ENCODE measurements around a stretch of chr1.

GRCh38 chr1:1462162-1463192, 9.1 kb upstream of the ATAD3B start:
- PRO-cap, 7 experiments: peak in 5 of 7 experiments; most common plus-strand start chr1:1462617 (in 1); most common minus-strand start chr1:1462605 (in 5)

- PRO-cap, 7 experiments: no peak in any of the 7 experiments
Measured at GRCh38 chr1:1470640-1470844, 1.0 kb upstream of the ATAD3B start.

GRCh38 chr1:1511305-1511626, 696 bp upstream of the ATAD3A start:
- PRO-cap, 7 experiments: no peak in any of the 7 experiments

DNA sequence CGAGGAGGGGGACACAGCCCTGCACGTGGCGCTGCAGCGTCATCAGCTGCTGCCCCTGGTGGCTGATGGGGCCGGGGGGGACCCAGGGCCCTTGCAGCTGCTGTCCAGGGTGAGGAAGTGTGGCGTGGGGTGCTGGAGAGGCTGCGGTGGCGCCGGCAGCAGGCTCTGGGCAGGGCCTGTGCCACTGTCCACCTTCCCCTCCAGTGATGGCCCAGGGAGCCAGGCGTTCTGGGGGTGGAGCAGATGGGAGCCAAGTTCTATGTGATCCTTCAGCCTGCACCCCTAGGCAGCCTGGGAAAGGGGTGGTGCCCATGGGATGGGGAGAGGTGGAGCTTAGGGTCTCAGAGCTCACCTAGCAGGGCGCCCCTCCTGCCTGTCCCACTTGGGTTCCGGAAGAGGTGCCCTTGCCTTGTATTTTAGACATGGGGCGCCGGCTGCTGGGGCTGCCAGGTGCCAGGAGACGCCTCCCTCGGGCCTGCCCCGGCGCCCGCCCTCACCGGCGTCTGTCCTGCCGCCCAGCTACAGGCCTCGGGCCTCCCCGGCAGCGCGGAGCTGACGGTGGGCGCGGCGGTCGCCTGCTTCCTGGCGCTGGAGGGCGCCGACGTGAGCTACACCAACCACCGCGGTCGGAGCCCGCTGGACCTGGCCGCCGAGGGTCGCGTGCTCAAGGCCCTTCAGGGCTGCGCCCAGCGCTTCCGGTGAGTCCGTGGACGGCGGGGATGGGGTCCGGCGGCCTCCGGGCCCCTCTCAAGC, 3.2 kb upstream of the MMP23B start:
- PRO-cap, 7 experiments: peak in 7 of 7 experiments; most common plus-strand start position 381 of the sequence (in 7)

- PRO-cap, 7 experiments: no peak in any of the 7 experiments
Measured at GRCh38 chr1:1753456-1754480, 24.5 kb downstream of the NADK start.

- PRO-cap, 7 experiments: no peak in any of the 7 experiments
Measured at GRCh38 chr1:1759660-1760282, 18.5 kb downstream of the NADK start.

GRCh38 chr1:1785096-1786502, 7.3 kb upstream of the NADK start:
- PRO-cap, 7 experiments: no peak in any of the 7 experiments

DNA sequence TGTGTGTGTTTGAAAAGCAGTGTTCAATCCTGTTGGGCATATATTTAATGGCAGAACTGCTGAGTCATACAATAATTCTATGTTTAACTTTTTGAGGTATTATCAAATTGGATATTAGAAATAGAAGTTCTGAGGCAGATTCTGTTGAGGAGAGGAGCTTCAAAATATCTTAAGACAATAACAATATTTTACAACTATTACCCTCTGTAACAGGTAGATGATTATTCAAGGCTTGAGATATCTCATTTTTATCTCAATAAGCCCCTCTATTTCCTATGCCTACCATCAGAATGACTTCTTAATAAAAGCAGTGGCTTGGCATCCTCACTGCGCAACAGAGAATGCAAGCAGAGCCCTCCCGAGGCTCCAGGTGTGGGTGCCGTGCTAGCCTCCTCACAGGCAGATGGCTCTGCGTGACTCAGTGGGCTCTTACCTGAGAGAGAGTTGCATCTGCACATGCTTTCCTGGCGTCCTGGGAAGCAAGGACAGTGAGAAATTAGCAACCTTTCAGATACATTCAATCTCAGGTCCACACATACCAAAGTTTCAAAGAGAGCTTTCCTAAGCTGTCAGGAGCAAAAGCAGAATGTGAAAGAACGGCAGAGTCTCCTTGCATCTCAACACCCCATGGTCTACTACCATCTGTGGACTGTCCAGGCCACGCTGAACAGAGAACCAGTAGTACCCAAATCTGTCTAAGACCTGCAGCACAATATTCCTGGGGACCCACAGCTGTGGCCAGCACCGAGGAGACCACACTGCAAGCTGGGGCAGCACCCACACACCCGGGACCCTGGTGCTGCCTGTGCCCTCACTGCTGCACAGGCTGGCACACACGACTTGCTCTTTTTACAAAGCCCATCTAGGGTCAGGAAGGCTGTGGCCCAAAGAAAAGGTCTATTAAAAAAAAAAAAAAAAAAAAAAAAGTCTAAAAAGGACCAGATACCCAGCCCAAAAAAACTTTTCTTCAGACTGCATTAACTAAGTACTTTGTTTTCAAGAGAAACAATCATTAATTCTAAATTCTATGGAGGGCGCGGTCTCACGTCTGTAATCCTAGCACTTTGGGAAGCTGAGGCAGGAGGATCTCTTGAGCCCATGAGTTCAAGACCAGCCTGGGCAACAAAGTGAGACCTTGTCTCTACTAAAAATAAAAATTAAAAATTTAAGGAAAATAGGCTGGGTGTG, 39.5 kb upstream of the NADK start:
- PRO-cap, 7 experiments: no peak in any of the 7 experiments

- PRO-cap, 7 experiments: no peak in any of the 7 experiments
Measured at GRCh38 chr1:1835882-1836654, 54.8 kb downstream of the GNB1 start.

DNA sequence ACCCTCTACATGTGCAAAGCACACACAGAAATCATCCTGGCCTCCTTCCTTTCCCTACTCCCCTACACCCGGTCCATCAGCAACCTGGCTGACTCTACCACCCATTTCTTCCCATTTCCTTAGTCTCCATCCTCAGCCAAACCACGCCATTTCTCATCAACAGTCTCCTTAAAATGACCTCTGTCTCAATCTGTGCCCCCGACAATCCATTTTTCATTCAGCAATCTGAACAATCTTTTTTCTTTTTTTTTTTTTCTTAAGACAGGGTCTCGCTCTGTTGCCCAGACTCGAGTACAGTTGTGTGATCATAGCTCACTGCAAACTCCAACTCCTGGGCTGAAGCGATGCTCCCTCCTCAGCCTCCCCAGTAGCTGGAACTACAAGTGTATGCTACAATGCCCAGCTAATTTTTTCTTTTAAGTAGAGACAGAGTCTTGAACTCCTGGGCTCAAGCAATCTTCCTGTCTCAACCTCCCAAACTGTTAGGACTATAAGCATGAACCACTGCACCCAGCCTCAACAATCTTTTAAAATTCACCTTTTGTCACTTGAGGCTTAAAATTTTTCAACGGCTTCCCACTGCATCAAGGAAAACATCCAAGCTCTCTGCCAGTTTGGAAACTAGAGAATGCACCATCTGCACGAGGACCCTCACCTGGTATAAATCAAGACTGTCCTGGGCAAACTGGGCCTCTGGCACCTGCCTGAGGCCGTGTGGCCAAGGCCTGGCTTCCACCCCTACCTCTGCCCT, 18.9 kb downstream of the GNB1 start:
- PRO-cap, 7 experiments: peak in 1 of 7 experiments; most common minus-strand start position 234 of the sequence (in 1)

DNA sequence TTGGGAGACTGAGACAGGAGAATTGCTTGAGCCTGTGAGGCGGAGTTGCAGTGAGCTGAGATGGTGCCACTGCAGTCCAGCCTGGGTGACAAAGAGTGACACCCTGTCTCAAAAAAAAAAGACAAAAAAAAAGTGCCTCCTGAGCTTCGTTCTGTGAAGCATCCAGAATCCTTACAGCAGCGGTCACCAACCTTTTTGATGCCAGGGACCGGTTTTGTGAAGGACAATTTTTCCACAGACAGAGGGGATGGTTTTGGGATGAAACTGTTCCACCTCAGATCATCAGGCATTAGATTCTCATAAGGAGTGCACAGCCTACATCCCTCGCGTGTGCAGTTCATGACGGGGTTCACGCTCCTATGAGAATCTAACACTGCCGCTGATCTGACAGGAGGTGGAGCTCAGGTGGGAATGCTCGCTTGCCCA, 16.2 kb downstream of the GNB1 start:
- PRO-cap, 7 experiments: peak in 1 of 7 experiments; most common minus-strand start position 185 of the sequence (in 1)

DNA sequence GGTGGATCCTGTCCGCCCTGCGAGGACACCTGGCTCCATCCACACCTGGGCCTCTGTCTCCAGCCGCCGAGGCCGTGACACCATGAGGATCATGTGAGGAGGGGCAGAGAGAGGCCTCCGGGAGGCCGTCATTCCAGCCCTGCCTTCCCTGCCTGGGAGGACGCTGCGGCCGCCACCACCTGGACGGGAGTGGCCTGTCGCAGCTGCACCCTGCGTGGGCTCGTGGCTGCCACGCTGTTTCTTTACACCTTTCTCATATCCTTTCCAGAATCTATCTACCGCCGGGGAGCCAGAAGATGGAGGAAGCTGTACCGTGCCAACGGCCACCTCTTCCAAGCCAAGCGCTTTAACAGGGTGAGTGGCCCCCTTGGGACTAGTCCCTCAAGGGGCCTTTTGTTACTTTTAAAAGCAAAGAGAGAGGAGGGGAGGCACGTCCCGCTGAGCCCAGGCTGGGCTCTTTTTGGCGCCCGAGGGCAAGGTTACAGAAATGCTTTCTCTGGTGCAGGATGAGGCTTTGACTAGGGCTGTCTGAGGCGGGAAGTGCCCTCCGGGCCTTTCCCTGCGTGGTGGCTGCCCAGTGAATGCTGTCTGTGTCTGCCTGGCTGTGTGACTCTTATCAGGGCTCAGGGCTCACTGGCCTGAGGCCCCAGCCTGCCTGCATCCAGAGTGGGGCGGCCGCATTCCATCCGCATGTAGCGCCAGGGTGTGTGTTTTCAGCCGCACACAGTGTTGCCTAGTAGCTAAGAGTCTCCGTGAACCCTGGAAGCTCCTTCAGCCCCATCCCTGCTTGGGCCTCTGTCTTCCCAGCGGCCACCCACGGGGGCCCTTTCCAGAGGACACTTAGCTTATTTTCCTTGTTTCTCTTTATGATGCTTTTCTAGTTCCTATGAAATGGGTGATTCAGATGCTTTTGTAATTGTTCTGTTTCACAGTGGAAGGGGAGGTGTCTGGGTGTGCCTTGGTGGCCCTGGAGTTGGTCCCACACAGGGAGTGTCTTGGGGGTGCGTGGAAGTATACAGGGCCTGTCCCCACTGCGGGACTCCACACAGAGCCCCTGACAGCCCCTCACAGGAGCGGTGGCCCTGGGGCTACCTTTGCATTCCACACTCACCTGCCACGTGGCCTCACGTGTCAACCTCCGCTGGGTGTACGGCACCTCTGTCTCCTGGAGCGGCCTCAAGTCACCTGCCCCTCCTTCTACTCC, 59.2 kb downstream of the FAAP20 start:
- PRO-cap, 7 experiments: no peak in any of the 7 experiments

- PRO-cap, 7 experiments: no peak in any of the 7 experiments
Measured at GRCh38 chr1:2139797-2140371, 54.7 kb downstream of the FAAP20 start.

GRCh38 chr1:2240272-2240920, 12.3 kb downstream of the SKI start:
- PRO-cap, 7 experiments: peak in 1 of 7 experiments; most common plus-strand start chr1:2240644 (in 1); most common minus-strand start chr1:2240407 (in 1)

DNA sequence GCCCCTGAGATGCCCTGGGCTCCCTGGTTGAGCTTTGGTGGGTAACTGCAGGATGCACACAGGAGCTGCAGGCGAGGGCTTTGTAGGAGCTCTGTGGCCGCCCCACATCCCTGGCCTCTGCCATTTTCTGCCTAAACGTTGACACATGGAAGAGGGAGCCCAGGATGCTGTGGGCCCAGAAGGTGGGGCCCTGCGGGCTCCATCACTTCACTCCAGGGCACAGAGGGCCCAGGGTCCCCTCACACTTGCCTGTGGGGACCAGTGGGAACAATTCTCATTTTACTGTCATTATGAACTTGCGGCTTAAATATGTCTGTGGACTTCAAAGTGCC, 12.8 kb downstream of the SKI start:
- PRO-cap, 7 experiments: peak in 2 of 7 experiments; most common plus-strand start position 138 of the sequence (in 2)

- PRO-cap, 7 experiments: peak in 5 of 7 experiments; most common plus-strand start chr1:2243310 (in 4); most common minus-strand start chr1:2243683 (in 1)
Measured at GRCh38 chr1:2242942-2243998, 15.2 kb downstream of the SKI start.

DNA sequence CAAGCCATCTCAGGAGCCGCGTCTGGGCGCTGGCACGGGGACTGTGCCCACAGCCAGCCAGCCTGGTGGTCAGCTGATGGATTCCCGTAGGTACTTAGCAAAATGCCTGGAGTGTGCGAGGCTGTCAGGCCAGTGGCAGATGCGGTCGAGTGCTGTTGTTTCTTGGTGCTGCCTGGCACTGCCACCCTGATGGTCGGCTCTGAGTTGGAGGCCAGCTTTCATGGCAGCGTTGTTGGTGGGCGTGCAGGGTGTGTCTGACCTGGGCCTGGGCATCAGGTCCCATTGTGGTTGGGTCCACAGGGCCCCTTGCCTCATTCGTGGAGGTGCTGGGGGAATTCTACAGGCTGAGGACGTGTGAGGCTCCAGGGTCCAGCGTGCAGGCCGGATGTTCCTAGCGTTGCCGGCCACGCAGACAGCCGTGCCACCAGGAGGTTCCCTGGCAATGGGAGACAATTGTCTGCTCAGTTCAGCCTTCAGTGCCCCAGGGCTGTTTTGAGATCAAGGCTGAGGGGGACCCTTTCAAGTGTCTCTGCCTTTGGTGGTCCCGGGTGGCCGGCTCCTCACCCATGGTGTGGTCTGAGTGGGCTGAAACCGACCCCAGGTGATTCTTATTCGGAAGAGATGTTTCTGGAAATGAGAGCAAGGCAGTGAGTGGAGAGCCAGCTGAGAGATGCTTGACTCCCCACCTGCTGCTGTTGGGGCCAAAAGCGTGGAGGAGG, 21.0 kb downstream of the SKI start:
- PRO-cap, 7 experiments: peak in 2 of 7 experiments; most common plus-strand start position 229 of the sequence (in 1)

GRCh38 chr1:2255860-2256467, 27.8 kb downstream of the SKI start:
- PRO-cap, 7 experiments: peak in 3 of 7 experiments; most common plus-strand start chr1:2256347 (in 2); most common minus-strand start chr1:2256141 (in 3)

DNA sequence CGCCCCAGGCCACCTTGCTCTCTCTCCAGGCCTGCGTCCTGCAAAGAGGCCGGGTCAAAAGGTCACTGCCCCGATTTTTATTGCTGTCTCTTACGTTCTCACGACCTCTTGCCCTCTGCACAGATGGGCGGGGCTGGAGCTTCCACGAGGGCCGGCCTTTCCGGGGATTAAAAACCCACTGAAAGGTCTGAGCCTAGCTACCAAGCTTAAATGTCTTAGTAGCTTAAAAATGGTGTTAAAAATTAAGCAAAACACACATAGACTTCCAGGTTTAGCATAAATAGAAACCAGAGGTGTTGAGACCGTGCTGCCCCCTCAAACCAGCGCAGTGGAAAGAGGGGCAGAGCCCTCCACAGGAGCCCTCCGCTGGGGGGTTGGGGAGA, 43.9 kb downstream of the SKI start:
- PRO-cap, 7 experiments: peak in 1 of 7 experiments; most common plus-strand start position 289 of the sequence (in 1)

DNA sequence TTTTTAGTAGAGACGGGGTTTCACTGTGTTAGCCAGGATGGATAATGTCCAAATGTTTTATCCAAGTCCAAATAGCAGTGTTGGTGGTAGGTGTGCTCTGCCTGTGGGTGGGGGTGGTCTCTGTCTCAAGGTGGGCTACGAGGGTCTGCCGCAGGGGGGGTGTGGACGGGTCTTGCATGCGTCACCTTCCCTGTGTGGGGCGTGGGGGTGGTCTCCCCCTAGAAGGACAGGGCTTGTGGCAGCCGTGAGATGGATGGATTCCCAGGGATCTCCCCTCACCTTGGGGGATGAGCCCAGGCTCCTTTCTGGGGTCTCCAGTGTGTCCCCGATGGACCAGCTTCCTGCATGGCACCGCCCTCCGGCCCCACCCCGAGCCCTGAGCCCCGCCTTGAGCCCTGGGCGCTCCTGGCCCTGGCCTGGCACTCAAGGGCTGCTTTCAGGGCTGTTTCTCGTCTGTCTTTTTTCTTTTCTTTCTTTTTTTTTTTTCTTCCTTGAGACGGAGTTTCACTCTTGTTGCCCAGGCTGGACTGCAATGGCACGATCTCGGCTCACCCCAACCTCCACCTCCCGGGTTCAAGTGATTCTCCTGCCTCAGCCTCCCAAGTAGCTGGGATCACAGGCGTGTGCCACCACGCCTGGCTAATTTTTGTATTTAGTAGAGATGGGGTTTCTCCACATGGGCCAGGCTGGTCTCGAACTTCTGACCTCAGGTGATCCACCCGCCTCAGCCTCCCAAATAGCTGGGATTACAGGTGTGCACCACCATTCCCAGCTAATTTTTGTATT, 59.6 kb downstream of the SKI start:
- PRO-cap, 7 experiments: no peak in any of the 7 experiments